M059J (cell line): ENCODE measurements around the genes CBFB and FHOD1.

DNA sequence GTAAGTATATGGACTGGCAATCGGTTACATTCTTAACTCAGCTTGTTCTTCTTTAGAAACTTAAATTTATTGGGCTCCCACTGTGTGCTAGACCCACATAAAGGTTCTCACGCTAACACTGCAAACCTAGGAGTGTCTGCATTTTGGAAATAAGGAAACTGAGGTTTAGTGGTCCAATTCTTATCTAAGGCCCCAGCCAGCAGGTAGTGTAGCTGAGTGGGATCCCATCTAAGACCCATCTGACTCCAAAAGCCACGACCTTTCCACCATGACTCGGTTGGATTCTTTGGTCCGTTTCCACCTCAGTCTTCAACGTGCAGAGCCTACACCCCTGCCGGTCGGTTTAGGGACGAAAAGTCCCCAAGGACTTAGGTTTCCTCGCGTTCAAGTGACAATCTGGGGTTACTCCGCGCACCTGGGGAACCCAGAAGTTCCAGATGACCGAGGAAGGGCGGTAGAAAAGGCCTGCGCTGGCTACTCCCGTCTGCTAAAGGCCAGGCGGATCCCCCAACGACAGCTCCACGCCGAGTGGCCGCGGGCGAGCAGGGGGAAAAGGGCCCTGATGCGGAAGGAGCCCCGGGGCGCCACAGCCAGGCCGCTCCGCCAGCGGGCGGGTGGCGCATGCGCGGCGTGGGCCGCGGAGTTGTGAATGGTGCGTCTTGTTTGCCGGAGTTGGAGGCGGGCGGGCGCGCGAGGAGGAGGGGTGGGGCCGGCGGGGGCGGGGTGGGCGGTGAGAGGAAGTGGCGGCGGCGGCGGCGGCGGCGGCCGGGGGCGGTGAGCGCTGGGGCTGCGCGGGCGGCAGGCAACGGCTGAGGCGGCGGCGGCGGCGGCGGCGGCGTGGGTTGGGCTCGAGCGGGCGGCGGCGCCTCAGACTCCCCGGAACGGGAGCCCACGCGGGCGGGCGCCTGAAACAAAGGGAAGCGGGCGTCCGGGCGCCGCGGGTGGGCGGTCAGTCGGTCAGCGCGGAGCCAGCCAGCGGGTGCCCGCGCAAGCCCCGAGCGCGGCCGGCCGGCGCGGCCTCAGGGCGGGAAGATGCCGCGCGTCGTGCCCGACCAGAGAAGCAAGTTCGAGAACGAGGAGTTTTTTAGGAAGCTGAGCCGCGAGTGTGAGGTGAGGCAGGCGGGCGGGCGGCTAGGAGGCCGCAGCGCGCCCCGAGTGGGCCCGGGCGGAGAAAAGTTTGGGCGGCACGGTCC is at the start of gene CBFB:
TSS of gene CBFB (plus strand) at position 774 of the 1,193 bp plus-strand sequence.
- RAMPAGE, long total RNA: no peak

- RAMPAGE, long total RNA: no peak
Observed at GRCh38 chr16:67095301-67095945, 14.3 kb upstream of the PHAF1 start.

DNA sequence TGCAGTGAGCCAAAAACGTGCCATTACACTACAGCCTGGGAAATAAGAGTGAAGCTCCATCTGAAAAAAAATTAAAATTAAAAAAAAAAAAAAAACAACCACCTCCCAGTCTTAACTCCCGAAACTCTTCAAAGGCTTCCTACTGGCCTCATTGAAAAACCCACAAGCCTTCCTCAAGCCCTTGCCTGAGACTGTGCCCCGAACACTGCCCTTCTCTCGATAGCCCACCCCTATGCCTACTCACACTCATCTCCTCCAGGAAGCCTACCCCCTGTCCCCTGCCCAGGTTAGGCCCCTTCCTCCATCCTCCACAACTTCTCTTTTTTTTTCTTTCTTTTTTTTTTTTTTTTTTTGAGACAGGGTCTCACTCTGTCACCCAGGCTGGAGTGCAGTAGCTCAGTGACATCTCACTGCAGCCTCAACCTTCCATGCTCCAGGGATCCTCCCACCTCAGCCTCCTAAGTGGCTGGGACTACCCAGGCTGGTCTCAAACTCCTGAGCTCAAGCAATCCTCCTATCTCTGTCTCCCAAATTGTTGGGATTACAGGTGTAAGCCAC is 2.9 kb upstream of the B3GNT9 start:
- RAMPAGE, long total RNA: no peak

DNA sequence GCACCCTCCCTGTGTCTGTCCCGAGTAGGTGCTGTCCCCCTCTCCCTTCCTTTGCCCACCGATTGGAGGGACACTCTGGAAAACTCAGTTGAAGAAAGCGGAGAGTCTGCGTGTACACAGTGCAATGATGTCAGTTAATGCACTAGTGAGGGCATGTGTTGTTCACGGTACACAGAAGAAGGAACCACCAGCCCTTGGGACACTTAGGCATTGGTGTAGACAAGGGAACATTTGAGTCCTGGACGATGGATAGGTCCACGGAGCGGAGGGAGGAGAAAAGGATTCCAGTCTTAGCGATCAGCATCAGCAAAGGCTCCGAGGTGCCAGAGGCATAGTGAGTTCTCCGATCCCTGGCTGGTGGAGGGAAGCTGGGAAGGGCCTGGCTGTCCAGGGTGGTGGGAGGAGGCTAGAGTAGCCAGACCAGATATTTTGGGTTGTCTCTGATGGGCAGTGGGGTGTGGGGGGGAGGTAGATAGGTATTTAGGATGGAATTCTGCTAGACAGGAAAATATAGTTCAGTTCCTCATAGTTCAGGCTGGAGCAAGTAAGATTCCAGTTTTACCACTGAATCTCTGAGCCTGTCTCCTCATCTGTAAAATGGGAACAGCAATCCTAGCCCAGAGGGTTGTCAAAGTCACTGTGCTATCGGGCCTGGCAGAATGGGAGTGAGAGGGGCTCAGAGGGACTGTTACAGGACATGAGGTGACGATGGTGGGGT is 6.7 kb downstream of the HSF4 start:
- RAMPAGE, long total RNA: no peak

- RAMPAGE, long total RNA: no peak
Observed at GRCh38 chr16:67181226-67181872, 2.4 kb downstream of the MATCAP1 start.

DNA sequence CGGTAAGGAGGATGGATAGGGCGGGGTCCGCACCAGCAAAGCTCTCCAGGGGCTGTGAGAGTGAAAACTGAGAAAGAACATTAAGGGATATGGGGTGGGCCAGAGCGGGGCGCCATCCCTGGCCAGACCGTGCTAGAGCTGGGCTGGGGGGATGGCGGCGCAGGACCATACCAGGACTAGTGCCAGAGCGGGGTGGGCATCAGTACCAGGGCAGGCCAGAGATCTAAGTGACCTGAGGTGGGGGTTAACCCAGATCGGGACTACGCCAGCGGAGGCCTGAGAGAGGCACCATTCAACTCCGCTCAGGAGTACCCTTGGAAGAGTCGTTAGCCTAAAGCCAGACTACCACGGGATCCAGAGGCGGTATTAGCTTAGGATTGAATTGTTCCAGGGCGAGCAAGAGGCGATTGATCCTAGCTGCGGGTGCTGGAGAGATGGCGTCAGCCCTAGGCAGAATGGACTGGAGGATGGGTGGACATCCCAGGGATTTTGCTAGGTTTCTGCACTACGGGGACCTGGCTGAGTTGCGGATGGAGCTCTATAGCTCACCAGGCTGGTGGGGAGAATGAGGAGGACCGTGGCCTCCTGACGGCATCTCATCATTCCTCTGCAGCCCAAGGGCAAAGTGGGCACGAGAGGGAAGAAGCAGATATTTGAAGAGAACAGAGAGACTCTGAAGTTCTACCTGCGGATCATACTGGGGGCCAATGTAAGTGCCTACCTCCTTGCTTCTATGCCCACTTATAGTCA is 468 bp downstream of the TMEM208 start:
- RAMPAGE, long total RNA: no peak

- RAMPAGE, long total RNA: no peak
Observed at GRCh38 chr16:67246182-67247094, 843 bp downstream of the FHOD1 start.

GRCh38 chr16:67247095-67248019 is at the start of gene FHOD1:
FHOD1 (minus strand) TSS chr16:67247481.
- RAMPAGE, long total RNA: no peak

GRCh38 chr16:67370631-67371100 is 22.6 kb downstream of the TPPP3 start:
- RAMPAGE, long total RNA: no peak

DNA sequence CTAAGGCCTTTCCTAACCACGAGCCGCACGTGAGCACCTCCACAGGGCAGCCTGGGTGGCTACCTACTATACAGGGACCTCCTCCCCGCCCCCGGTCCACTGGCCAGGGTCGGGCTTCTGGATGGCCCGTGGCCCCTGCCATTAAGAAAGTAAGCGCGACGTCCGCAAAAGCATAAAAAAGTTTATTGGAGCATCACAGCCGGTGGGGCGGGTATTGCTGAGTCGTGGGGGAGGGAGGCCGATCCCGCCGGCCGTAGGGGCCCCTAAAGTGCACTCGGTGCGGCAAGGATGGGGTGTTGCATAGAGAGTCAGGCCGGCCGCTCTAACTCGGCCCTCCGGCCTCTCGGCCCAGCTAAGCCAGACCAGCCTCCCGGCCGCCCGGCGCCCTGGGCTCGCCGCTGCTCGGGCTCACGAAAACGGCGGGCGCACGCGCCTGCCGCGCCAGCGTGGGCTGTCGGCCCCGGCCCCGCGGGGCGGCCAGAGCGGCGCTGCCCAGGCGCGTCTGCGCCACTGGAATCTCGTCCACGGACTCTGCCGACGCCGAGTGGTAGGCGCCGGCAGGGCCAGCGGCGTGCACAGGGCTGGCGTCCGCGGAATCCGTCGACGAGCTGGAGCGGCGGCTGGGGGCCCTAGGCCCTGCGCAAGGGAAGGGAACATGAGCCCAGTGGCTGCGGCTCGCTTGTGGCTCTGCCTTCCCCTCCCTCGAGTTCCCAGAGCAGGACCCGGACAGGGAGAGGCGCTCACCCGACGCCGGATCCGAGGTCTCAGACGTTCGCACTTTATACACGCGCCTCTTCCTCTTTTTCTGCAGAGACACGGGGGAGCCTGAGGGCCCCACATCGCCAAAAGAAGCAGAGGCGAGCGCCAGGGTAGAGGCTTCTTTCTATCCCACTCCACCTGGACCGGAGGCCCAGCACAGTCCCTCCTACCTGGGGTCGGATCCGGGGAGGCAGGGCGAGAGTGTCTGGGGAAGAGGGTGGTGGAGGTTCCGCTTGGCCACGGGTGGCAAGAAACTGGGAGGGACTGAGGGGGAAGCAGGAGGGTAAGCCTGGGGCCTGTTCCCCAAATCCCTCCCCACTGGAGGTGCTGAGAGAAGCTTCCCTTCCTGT is 1.3 kb upstream of the TPPP3 start:
- RAMPAGE, long total RNA: no peak

- RAMPAGE, long total RNA: no peak
Observed at GRCh38 chr16:67406434-67407094, 9.7 kb downstream of the ZDHHC1 start.

DNA sequence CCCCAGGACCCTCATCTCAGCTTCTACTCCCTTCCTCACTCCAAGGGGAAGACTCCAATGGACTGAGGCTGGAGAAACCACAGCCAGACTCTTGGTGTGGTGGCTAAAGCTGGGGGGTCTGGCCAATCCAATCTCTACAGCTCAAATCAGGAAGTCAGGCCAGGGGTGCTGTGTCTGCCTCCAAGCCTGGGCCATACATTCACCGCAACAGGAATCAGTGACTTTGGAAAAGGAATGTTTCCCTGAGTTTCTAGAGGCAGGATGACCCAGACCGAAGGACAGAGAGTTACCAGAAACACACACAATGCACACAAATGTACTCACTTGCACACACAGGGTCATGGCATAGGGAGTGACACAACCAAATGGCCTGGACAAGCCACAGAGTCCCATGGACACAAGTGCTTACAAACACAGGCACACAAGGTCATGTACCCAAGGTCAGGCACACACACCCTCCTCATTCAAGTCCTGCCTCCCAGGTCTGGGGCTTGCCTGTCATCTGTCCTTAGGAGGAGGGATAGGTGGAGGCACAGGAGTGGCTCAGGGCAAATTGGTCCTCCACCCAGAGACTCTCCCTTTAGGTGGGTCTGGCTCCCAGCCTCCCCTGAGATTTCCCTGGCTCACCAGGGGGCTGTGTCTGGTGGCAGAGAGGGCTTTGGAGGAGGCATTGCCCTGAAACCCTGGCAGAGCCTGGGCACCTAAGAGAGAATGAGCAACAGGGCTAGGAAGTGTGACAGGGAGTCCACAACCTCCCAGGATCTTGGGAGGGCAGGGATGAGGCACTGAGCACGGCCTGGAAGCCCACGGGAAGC is 1.5 kb upstream of the HSD11B2 start:
- RAMPAGE, long total RNA: no peak

- RAMPAGE, long total RNA: no peak
Observed at GRCh38 chr16:67458001-67458570, 22.9 kb downstream of the ATP6V0D1 start.

DNA sequence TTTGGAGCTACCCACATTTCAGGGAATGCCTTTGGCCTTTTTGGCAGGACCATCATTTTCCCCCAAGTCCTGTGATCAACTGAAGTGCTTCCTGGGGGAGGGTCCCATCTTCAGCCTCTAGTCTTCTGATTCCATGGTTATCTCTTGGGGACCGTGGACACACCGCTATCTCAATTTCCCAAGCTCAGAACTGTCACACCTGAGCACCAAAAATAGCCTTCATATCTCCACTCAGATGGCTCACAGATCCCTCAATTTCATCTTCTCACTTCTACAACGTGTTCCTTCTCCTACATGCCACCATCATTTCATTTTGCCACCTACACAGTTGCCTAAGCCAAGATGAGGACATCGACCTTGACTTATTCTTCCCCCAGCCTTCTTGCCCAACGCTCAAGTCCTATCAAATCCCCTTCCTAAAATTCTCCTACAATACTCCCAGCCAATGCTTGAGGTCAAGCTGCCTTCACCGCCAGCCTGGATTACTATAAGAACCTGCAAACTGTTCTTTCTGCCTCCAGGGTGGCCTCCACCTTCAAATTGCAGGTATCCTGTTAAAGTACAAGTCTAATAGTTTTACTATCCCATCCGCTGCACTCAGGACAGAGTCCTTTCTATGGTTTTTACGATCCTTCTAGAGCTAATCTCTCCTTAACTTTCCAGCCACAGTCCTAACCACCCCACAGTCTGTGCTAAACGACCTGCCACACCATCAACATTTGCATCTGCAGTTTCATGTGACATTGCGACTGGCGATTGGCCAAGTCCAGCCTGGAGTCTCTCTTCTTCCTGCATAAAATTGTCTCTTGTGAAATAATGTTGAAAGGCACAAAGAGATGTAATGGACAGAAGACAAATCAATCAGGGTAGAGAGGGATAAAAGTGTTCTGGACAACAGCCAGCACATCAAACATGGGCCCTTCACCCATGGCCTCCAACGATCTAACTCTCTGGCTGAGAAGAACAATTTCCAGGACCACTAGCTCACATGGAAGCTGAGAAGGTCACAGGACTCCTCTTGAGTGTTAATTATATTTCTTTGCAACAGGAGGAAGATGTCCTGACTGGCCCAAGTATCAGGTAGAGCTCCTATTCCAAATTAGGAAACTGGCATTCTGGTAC is 6.0 kb downstream of the ATP6V0D1 start:
- RAMPAGE, long total RNA: no peak

DNA sequence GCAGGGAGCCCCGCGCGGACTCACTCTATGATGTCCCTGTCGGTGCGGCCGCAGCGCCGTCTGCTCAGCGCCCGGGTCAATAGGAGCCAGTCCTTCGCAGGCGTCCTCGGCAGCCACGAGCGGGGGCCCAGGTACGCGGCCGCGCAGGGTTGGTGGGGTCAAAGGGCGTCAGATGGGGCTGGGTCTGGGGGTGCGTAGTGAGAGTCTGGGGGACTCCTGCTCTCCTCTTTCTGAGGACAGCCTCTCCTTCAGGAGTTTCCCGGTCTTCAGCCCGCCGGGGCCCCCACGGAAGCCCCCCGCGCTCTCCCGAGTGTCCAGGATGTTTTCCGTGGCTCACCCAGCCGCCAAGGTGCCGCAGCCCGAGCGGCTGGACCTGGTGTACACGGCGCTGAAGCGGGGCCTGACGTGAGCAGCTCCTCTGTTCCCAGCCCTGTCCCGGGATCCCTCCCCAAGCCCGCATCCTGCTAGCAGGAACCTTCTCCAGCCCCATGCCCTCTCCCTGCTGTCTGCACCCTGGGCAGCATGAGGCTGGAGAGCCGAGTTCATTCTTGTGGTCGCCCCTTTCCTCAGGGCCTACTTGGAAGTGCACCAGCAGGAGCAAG is 9.9 kb downstream of the RIPOR1 start:
- RAMPAGE, long total RNA: no peak

DNA sequence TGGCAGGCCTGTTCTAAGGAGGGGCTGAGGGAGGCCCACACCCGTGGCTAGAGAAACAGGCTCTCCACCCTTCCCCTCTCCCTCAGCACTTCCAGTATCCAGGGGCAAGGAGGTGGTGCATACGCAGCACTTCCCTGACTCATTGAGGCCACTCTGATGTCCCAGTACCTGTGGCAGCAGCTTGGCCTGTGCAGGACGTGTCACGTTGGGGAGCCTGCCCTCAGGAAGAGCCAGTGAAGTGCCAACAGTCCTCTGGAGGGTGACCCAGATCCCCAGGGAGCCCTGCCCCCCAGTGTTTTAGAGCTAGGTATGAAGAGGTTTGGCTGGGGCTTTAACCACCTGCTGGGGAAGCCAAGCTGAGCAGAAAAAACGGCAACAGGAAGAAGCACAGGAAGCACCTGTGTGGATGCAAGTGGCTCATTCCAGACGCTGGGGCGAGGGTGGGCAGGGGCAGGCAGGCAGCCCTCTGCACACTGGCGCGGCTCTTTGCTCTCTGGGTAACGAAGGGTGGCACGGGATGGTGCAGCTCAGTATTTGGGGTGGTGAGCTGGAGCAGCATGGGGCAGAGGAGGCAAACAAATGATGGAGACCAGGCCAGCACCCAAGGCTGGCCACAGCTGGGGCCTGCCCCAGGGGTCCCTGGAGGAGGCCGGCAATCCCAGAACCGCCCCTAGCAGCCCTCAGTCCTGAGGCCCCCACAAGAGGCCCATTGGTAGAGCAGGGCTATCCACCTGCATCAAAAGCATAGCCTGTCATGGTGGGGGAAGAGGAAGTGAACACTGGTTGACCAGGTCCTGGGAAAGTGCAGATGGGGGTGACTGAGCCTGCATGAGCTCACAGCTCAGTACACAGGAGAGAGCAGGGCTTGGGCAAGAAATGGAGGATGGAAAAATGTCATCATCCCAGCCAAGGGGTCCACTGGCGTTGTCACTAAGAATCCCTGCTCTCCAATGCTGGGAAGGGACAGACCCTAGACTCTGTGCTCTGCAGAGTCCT is 14.5 kb upstream of the CTCF start:
- RAMPAGE, long total RNA: no peak

DNA sequence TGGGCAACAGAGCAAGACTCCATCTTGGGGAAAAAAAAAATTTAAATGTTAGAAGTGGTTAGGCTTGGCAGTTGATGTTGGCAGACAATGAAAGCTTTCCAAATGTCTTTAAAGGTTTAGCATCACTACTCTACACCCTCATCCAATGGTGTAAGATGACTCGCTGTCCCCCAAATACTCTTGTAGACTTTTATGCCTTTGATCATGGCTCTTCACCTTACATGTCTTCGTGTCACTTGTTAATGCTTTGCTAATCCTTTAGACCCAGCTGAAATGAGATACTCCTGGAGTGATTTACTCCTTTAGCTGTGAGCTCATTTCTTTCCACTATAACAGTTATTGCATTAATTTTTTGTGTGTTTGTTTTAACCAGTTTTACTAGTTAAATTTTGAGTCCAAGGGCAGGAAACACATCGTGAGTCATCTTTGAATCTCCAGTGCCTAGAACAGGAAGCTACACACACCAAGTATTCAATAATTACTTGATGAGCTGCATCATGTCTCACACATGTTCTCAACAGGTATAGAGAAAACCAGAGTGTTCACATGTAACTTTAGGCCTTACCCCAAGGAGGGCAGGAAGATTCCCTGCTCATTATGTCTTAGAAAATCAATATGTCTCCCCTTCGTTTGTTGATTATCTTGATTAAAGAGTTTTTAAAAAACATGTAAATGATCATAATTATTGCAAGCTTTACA is 6.5 kb upstream of the CTCF start:
- RAMPAGE, long total RNA: no peak

GRCh38 chr16:67610726-67611729 is 33.9 kb upstream of the CARMIL2 start:
- RAMPAGE, long total RNA: no peak

DNA sequence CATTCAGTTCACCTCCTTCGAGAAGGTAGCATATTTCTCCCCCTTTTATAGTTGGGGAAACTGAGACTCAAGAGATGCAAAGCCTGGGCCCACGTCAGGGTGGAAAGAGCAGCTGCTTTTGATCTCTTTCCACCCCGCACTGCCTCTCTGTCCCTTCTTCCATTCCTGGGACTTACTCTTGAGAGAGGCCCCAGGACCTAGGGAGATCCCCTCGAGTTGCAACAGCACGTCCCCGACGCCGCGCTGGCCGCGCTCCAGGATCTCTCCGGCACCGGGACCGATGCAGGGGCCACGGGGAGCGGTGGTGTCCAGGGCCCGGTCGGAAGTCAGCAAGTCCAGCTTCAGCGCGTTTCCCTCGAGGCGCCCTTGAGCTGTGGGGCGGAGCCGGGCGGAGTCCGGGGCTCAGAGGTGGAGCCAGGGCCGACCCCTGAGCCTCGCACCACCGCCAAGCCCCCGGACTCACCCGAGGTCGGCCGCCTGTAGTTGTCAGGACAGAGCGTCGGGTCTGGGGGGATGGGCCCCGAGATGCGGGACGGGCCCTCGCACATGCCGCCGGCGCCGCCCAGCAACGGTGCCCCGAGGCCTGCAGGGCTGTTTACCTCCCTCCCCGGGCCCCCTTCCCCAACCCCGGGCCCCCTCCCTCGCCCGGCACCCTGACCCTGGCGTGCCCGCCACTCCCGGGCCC is 513 bp downstream of the ENKD1 start:
- RAMPAGE, long total RNA: no peak

DNA sequence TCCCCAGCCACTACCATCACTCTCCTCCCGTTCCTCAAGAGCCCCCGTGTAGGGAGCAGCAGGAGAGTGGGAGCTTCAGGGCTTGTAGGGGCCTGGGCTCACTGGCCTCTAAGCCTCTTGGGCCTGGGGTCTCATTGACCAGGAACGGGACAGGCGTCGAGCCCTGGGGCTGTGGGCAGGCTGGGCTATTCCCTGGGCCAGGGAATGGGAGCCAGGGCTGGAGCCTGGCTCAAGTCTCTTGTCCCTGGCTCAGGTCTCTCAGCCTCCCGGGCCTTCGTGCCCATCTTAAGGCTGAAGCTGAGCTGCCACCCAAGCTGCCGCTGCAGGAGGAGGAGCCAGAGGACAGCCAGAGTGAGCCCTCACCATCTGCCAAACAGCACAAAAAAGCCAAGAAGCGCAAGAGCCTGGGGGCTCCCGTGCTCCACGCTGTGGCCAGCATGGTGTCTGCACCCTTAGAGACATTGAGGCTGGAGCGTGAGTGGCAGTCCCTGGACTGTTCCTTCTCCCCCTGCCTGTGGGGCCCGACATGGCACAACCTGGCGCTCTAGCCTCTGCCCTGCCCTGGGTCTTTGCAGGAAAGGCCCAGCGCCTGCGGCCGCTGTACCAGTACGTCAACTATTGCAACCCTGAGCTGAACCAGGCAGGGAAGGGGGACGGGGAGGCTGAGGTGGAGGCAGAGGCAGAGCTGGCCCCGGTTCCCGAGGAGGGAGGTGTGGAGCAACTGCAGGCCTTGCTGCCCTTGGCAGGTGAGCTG is 1.2 kb downstream of the C16orf86 start:
- RAMPAGE, long total RNA: no peak